SK-N-DZ (cell line): Measurements from ENCODE around the gene ATG13.

RAMPAGE:
- cytosol, long total RNA, result no peak
- nucleus, long total RNA, result no peak
Observed at GRCh38 chr11:46236925-46238087, 40.2 kb upstream of the CREB3L1 start.

GRCh38 chr11:46238927-46239677, 38.4 kb upstream of the CREB3L1 start:
RAMPAGE:
- cytosol, long total RNA, result no peak
- nucleus, long total RNA, result no peak

DNA sequence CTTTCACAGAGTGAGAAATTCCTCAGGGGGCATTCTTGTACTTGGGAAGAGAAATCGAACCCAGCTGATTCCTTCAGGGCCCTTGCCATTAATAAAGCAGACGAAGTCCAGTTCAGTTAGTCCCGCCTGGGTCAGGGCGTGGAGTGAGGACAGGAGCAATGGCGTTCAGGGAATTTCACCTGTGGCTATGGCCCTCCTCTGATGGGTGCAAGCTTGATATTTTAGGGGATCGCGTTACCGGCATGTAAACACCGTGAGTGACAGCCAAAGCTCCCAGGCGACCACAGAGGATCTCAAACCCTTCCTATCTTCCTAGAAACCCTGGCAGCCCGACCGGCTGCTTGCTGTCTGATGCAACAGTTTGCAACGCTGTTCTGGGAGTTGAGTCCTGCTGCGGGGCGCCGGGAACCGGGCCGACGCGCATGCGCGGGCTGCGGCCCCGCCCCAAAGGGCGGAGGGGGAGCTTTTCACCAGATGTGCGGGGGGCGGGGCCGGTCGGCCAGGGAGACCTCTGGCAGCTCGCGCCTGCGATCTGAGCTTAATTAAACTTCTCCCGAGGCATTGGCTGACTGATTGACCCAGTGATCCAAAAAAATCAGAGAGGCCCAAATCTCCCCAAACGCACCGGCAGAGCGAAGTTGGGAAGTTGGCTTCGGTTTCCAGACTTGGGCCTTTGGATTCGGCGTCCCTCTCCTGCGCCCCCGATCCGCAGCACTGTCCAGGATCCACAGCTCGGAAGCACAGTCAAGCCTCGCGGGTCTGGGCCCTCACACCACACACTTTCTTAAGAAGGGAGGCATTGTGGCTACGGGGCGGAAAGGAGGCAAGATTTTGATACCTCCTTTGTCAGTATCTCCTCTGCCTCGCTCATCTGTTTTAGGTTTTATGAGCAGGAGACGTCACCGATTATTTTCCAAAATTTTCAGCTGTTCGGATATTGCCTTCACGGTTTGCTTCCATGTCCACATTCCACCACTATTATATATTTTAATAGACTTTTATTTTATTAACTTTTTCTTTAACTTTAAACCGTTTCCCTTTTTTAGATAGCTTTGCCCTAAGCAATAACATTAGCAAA, 34.1 kb upstream of the CREB3L1 start:
RAMPAGE:
- cytosol, long total RNA, result no peak
- nucleus, long total RNA, result no peak

RAMPAGE:
- cytosol, long total RNA, result no peak
- nucleus, long total RNA, result no peak
Observed at GRCh38 chr11:46278200-46279554, 1.2 kb downstream of the CREB3L1 start.

RAMPAGE:
- cytosol, long total RNA, result no peak
- nucleus, long total RNA, result no peak
Observed at GRCh38 chr11:46285552-46285984, 8.1 kb downstream of the CREB3L1 start.

GRCh38 chr11:46291785-46292176, 14.3 kb downstream of the CREB3L1 start:
RAMPAGE:
- cytosol, long total RNA, result no peak
- nucleus, long total RNA, result no peak

RAMPAGE:
- cytosol, long total RNA, result no peak
- nucleus, long total RNA, result no peak
Observed at GRCh38 chr11:46312115-46313029, 34.9 kb upstream of the DGKZ start.

DNA sequence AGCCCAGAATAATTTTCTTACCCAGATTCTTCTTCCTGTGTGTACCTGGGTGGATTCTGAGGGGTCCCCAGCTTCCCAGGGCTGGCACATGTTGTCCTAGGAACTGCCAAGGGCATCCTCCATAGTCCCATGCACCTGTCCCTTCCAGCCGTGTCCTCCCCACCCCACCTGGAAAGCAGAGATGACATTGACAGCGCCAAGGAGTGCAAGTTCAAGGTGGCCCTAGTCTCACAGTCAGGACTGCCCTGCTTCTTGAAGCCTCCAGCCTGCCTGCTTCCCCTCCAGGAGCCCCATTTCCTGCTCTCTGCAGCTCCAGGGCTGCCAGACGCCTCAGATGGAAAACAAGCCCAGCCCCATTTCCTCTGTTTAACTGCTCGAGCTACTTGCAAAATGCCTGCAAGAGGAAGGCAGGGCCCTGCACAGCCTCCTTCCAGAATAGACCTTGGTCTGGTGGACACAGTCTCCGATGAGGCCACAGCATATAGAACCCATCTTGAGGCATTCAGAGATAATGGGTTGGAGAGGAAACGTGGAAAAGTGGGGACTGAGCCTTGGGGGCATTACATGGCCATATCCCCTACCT, 5.1 kb upstream of the DGKZ start:
RAMPAGE:
- cytosol, long total RNA, result no peak
- nucleus, long total RNA, result no peak

RAMPAGE:
- cytosol, long total RNA, result no peak
- nucleus, long total RNA, result no peak
Observed at GRCh38 chr11:46389424-46389840, 2.1 kb downstream of the CHRM4 start.

GRCh38 chr11:46533551-46534476, 60.0 kb downstream of the AMBRA1 start:
RAMPAGE:
- cytosol, long total RNA, result no peak
- nucleus, long total RNA, result no peak

RAMPAGE:
- cytosol, long total RNA, result no peak
- nucleus, long total RNA, result no peak
Observed at GRCh38 chr11:46534834-46535133, 59.0 kb downstream of the AMBRA1 start.

DNA sequence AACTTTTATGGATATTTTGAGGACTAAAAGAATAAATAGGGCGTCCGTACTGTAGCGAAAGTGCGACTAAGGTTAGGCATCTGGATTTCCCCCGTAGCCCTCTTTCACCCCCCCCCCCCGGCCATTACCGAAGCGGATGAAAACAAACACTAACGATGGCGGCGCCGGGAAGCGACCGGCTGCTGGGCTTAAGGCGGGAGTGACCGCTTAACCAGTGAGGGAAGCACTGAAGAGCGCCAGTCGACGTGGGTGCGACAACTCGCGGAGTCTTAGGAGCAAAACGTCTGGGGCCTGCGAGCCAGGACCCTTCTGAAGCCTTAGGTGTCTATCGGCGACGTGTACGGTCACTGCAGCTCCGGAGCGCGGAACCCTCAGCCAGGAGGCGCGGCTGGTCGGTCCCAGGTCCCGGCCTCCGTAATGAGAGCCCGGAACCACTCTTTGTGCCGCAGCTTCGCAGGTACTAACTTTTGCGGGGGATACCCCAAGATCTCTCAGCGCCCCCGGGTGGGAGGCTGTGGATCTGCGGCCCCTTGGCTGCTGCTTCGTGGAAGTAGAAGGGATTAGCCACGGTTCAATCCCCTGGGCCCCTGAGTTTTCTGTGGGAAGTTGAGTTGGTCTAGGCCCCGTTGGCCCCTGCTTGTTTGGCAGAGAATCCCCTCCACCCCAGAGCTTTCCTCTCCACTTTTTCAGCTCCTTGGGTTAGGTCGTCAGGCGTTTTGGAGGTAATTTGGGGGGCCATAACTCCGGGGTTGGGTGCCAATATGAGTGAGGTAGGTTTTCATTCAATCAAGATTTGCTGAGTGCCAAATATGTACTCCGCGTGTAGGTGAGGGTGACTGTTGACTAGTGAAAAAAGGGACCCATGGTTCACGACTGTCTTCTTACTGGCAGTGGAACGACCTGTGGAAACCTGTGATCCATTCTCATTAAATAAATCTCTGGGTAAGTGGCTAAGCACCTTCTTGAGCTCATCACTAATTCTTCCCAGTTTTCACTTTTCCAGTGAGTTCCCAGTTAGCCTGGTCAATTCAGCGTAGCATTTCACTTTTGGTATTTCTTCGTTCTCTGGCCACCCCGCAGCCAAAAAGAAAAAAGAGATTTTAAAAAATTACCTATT, at the start of gene ATG13:
Gene ATG13, plus strand, starts transcription at position 120 of the 1,117 bp plus-strand sequence.
RAMPAGE:
- cytosol, long total RNA, result start-site peak on the plus strand centred at position 124 of the sequence, 24 bp wide, 89 and 45 reads in 2 replicates
- nucleus, long total RNA, result start-site peak on the plus strand centred at position 128 of the sequence, 29 bp wide, 82 and 51 reads in 2 replicates

RAMPAGE:
- cytosol, long total RNA, result no peak
- nucleus, long total RNA, result no peak
Observed at GRCh38 chr11:46687512-46687839, 12.9 kb downstream of the ARHGAP1 start.

RAMPAGE:
- cytosol, long total RNA, result no peak
- nucleus, long total RNA, result no peak
Observed at GRCh38 chr11:46762278-46763131, 43.5 kb downstream of the F2 start.

DNA sequence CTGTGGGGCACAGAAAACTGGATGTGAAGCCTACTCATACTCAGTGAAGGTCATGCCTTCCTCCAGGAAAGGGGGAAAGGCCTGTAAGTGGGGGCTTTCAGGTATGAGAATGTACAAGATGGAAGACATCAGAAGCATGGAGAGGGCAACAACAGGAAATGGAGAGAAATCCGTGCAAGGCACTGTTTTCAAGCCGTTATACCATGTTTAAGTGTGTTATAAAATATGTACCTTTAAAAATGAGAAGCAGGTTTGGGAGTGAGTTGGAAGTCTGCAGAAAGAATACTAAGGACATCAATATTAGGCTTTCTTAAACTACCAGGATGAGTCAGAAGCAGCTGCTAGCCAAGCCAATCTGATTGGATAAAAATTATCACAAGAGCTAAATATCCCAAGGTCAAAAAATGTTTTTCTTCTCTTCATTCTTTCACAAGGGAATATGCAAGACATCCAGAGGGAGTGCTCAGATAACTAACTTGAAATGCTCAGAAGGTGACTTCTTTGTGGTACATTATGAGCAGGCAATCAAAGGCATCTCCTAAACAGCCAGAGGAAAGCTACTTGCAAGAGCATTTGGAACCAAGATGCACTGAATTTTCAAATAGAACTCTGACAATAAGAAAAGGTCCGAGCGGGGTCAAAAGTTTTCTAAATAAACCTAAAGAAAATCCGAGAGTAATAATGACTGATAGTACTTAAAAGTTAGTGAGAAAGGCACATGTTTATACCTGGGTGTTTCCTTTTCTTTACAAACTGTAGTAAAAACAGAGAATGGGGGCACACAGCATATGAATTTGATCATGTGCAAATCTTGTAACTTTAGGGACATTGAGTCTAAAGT, 19.3 kb upstream of the CKAP5 start:
RAMPAGE:
- cytosol, long total RNA, result no peak
- nucleus, long total RNA, result no peak

RAMPAGE:
- cytosol, long total RNA, result no peak
- nucleus, long total RNA, result no peak
Observed at GRCh38 chr11:47012028-47012492, 75.5 kb downstream of the CSTPP1 start.

DNA sequence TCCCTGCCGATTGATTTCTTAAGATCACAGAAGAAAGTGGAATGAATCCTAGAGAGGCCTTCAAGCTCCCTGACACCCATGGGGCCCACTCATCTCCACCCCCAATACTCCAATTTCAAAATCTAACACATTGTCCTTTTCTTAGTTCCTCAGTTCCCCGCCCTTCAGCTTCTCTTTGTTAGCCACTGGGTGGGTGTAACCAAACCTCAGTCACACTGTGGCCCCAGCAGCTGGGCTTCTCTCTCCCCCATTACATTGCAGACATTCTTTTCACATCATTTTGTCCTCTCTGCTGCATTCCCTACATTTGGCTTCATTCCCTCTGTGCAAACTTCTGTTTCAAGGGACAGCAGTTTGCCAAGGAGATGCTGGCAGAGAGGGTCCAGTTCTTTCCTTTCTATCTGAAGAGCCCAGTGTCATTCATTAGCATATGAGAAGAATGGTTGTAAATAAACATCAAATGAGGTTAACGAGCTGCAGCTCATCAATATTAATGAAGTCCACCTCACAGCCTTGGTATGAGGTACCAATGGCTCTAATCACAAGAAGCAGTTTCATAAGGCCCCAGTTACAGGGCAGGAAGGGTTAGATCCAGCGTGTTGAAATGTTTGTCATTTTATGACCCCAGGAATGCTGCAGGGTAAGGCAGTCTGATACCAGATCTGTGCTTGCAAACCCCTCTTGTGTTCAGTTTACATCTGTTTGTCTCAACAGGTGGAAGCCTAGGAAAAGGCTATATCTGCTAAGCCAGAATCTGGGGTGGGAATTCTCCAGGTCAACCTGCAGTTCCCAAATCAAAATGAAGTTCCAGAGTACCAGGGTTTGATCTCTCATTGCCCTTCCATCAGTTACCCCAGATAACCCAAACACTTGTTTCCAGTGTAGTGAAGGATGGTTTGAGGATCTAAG, 72.2 kb downstream of the ARFGAP2 start:
RAMPAGE:
- cytosol, long total RNA, result no peak
- nucleus, long total RNA, result no peak

GRCh38 chr11:47176521-47176807, 215 bp downstream of the ARFGAP2 start:
RAMPAGE:
- cytosol, long total RNA, result no peak
- nucleus, long total RNA, result no peak

DNA sequence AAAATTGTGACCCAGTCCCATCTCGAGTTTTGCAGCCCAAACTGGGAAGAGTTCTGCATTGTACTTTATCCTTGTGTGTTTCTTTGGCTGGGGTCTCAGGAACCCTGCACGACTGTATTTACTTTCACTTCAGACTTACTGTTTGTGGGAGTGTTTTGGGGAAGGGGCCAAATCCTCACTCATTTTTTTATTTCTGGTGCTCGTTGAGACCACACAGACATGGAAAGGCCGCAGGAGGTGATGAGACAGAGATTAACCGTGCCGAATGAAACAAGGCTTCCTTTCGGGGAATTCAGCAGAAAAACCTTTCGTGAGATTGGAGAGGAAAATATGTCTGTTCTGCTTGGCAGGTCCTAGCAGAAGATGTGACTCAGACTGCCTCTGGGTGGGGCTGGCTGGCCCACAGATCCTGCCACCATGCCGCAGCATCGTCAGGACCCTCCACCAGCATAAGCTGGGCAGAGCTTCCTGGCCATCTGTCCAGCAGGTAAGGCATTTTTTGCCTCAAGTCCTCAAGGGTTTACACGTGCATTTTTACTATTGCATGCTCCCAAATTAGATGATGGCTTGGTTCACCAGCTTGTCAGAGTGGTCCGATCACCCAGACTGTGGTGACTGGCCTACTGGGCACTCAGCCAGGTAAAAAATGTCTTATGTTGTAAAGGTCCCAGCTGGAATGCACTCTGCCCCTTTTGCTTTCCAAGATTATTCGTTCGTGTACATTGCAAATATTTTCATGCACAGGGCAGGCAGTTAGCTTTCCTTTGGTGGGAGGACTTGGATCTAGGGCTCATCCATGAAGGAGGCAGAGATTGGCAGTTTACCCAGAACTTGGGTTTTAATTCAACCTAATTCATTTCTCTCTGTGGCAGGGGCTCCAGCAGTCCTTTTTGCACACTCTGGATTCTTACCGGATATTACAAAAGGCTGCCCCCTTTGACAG, 1.5 kb downstream of the DDB2 start:
RAMPAGE:
- cytosol, long total RNA, result no peak
- nucleus, long total RNA, result no peak

RAMPAGE:
- cytosol, long total RNA, result no peak
- nucleus, long total RNA, result no peak
Observed at GRCh38 chr11:47341567-47342163, 10.8 kb downstream of the MYBPC3 start.